Mesangial cell (primary cell): ENCODE measurements around the gene FBXL7.

- RAMPAGE, long total RNA, result no peak
These were observed 147.7 kb downstream of the TRIO start for GRCh38 chr5:14290540-14291563.

DNA sequence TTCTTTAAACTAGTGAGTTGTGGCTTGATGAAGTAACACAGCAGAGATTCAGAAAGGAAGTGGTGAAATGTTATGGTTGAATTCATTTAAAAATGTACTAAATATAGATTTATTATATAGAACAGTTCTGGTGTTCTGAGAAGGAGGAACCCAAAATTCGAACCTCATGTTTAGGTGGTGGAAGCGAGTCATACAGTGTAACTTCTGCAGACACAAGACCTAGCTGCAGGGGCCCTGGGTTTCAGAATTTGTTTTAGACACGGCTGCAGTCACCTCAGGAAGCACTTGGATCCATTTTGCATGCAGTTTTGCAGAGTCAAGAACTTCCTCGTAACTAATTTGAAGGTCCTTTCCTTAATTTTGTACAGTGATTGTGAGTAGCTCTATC lies 188.3 kb downstream of the TRIO start:
- RAMPAGE, long total RNA, result no peak

GRCh38 chr5:14402678-14403205 lies 178.8 kb upstream of the OTULINL start:
- RAMPAGE, long total RNA, result no peak

GRCh38 chr5:14469480-14469951 lies 112.1 kb upstream of the OTULINL start:
- RAMPAGE, long total RNA, result no peak

DNA sequence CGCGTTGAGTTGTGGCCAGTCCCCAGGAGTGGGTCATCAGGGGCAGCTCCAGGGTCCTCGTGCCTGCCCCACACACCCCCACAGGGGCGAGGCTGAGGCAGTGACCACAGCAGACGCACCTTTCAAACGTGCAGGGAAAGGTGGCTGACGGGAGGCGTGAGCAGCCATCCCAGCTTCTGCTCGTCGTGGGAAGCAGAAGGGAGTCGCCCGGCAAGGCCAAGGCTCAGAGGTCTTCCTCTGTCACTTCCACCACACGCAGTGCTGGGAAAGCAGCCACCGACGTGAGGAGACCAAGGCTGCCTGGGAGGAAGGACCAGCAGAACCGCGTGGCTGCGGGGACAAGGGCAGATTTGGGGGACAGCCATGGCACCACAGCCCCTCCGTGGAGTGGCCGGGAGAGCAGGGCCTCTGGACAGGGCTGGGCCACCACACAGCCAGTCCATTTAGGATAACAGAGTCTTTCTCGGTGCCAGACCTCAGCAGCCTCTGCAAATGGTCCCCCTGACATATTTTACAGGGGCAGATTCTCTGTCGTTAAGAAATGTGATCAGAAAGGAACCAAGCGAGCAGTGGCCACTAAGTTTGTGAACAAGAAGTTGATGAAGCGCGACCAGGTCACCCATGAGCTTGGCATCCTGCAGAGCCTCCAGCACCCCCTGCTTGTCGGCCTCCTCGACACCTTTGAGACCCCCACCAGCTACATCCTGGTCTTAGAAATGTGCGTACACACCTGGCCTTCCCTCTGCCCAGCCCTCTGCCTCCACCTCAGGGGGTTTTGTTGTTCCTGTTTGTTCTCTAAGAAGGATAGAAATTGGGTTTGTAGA lies 77.5 kb upstream of the OTULINL start:
- RAMPAGE, long total RNA, result no peak

DNA sequence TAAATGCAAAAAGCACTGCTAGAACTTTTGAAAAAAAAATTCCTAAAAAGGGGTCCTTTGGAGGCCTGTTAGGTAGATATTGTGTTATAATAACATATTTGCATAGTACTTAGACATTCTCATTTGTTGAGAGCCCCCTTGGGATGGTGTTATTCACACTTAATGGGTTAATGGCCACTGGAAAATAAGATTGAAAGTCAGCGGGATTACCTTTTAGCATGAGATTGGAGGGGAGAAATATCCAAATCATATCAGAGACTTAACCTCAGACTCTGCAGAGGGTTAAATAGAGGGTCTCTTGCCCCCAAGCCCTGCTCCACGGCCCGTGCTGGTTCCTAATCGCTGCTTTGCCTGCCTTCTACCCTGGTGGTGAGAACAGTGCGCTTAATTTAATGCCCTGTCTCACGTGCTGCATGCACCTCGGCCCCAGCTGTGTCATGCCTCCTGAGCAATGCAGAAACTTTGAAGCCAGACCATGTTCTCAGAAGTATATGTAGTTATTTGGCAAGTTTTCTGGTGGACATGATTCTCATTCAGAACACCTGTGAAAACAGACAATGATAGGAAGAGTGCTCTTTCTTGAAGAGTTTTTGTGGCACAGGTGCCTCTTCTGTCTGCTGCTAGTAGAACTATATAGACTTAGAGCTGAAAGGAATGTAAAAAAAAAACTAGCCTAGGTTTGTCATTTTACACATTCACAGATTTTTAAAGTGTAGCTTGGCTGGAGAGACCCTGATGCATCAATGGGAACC lies 1.4 kb downstream of the OTULIN start:
- RAMPAGE, long total RNA, result no peak

GRCh38 chr5:14698381-14698960 lies 34.0 kb downstream of the OTULIN start:
- RAMPAGE, long total RNA, result no peak

- RAMPAGE, long total RNA, result no peak
These were observed 52.2 kb downstream of the OTULIN start for GRCh38 chr5:14716538-14717356.

- RAMPAGE, long total RNA, result no peak
These were observed at the start of gene FBXL7 for GRCh38 chr5:15499848-15500382. FBXL7 (plus strand) TSS chr5:15500180.

DNA sequence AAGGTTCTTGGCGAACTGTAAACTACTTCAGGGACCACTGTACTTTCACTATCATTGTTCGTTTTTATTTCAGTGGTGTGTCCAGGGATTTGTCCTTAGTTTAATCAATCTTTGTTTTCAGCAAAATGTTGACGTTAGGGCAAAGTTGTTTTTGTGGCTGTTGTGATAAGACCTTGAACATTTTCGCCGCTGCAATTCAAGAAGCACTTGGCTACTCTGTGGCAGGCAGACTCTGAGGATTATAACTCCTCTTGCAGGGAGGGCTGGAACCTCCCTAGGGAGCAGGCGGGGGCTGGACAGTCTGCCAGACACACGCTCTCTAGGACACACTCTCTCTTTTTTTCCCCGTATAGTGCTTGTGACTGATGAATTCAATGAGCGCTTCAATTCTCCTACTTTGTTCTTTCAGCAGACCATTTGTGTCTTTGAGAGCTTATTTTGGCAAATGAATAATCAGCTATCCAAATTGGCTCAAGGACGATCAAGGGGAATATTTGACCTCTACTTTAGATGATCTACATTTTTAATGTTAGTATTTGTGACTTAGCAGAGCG lies 252.9 kb downstream of the FBXL7 start:
- RAMPAGE, long total RNA, result no peak

- RAMPAGE, long total RNA, result no peak
These were observed 307.9 kb downstream of the FBXL7 start for GRCh38 chr5:15807878-15808343.

GRCh38 chr5:15912399-15912765 lies 267.2 kb downstream of the MARCHF11 start:
- RAMPAGE, long total RNA, result no peak

DNA sequence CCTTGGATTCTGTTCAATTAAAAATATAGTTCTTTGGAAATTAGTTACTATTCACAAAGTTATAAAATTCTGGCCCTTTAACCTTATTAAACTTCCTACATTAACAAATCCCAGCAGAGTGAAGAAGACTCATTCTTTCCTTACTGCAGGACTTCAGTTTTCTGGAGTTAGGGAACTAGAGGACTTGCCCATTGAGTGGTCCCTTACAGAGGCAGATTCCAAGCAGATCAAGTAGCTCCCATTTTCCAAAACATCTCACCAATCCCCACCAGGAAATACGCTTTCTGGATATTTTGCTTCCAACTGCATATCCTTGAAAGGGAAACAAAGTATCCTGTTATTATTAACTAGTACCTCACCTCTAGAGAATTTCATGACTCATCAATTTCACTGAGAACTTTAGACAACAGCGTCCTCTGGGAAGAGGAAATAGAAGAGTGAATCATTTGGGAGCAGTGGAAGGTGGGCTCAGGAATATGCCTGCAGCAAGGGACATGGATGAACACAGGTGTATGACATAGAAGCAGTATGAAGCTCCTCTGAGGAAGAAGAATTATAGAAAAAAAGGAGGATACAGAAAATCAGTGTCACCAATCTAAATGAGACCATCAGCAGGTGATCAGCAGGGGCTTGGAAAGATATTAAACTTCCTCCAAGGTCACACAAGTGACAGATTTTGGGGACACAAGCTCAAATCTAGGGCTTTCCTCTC lies 186.7 kb downstream of the MARCHF11 start:
- RAMPAGE, long total RNA, result no peak

DNA sequence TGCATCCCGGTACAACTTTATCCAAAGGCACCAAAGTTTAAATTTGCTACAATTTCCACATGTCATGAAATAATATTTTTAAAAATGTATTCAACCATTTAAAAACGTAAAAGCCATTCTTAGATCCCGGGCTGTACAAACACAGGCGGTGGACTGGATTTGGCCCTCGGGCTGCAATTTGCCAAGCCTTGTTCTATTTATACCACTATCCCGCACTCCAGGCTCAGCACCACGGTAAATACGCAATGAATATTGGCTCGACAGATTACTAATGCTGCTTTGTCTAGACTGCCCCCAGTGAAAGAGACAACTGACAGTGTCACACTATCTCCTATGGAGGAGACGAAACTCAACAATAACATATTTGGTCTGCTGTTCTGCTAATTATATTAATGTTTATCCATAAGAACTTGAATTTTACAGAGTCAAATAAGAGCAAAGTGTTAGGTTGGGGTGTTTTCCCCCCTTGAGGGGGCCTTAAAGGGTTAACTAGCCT lies 98.2 kb downstream of the MARCHF11 start:
- RAMPAGE, long total RNA, result no peak

- RAMPAGE, long total RNA, result no peak
These were observed 1.4 kb upstream of the ZNF622 start for GRCh38 chr5:16467080-16467274.

GRCh38 chr5:16522144-16522535 lies 56.5 kb upstream of the ZNF622 start:
- RAMPAGE, long total RNA, result no peak

DNA sequence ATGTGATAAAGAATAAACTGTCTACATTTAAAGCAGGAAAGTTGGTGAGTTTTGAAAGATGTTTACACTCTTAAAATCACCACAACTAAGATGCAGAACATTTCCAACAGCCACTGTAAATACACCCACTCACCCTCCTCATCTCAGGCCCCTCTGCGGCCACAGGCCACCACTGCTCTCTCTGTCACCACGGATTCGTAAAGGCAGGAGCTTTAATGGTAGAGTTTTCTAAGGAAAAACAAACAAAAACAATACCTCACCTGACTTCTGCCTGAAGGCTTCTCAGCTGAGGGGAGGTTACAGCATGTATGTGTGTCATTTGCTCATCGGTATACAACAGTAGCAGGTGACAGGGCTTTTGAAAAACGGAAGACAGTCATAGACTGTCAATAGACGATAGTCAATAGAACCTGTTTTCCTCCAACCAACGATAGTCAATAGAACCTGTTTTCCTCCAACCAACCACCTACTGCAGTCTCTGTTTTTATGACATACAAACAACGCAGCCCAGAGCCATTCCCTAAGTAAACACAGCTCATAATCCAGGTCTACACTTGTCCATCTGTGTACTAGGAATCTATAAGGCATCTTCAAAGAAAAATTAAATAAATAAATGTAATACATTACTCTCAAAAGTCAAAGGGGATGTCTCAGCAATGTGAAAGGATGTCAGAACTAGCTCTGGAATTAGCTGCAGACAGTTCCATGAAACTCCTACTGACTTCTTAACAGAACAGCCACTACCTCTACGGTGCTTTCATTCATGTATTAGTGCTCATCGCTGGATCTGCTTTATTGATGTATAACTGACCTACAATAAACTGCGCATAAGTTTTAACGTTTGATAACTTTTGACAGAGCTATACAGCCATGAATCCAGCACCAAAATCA lies 74.5 kb downstream of the RETREG1 start:
- RAMPAGE, long total RNA, result no peak

GRCh38 chr5:16557259-16557940 lies 59.4 kb downstream of the RETREG1 start:
- RAMPAGE, long total RNA, result no peak

GRCh38 chr5:16666108-16667175 lies 49.6 kb upstream of the RETREG1 start:
- RAMPAGE, long total RNA, result no peak

DNA sequence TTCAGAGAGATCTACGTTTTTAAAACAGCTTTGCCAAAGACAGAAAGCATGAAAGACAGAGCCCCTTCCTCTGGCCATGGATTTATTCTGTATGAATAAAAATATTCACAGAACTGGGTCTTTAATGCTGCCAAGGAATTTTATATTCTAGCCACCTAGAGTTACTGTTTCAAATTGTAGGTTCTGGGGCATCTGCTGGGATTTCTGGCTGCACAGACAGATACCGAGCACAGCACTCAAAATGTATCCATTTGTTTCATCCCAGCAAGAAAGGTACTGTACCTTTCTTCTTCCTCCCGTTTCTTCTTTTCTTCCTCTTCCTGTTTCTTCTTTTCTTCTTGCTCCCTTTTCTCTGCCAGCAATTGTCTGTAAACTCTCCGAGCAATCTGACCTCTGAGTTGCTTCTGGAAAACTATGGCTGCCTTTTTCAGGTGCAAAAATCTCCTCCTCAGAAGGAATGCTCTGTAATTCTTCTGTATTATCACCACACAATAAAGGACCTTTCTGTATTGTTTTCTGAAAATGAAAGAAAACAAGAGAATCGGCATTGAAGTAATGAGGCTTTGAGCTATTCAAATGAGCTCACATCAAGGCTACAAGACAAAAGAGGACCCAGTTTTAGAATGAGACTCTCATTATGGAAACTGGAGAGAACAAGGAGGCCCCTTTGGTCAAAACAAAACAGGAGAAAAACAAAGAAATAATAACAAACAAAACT lies 86.0 kb upstream of the RETREG1 start:
- RAMPAGE, long total RNA, result no peak